Mesenteric fat pad (tissue), 1 donor: ENCODE measurements around a stretch of chr22.

DNA sequence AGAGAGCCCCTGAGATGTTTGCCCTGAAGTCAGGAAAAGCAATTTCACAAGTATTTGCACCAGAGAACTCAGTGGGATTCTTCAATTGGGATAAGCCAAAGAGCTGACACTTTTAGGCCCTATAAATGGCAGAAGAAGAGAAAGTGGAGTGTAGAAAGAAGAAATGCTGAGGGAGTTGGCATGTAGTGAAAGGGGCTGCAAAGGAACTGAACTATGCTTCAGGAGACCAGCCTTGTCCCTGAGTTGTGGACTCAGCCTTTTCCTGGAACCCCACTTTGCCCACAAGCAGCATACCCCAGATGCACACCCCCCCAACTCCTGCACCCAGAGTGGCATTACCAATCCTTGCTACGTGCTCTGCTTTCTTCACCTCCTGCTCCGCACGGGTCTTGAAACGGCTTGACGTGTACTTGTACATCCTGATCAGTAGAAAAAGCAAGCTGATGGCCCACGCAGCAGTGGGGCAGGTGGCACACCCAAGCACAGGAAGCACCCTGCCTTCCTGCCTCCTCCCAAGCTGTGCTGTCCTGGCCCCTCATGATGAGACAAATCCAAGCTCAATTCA, 28.1 kb downstream of the MORC2 start:
- PRO-cap, result no peak

- PRO-cap, result no peak
These were observed 25.3 kb downstream of the MORC2 start for GRCh38 chr22:30943206-30943710.

GRCh38 chr22:31120157-31120496, 2.6 kb upstream of the INPP5J start:
- PRO-cap, result no peak

DNA sequence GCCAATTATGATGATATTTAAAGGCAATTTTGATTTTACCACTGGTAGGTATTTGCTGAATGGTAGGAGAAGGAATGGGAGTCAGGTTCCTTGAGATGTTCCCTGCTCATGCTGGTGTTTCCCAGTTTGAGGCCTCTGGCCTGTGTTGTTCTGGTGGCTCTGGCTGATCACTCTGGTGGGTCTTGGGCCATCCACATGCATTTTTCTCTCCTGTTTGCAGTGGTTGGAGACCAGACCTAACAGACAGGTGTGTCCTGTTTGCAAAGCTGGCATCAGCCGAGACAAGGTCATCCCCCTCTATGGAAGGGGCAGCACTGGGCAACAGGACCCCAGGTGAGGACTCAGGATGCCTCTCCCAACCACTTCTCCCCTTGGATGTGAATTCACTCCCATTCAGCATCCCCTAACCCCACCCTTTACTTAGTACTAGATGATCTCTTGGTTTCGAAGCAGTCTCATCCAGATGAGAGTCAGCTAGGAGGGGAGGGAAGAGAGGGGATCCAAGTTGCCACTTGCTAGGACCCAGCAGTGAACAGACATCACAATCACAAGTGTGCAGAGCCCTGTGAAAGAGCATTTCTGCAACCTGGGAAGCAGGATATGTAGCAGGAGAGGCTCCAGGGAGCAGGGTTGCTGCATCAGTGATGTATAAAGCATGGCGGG, 16.7 kb upstream of the LIMK2 start:
- PRO-cap, result no peak

DNA sequence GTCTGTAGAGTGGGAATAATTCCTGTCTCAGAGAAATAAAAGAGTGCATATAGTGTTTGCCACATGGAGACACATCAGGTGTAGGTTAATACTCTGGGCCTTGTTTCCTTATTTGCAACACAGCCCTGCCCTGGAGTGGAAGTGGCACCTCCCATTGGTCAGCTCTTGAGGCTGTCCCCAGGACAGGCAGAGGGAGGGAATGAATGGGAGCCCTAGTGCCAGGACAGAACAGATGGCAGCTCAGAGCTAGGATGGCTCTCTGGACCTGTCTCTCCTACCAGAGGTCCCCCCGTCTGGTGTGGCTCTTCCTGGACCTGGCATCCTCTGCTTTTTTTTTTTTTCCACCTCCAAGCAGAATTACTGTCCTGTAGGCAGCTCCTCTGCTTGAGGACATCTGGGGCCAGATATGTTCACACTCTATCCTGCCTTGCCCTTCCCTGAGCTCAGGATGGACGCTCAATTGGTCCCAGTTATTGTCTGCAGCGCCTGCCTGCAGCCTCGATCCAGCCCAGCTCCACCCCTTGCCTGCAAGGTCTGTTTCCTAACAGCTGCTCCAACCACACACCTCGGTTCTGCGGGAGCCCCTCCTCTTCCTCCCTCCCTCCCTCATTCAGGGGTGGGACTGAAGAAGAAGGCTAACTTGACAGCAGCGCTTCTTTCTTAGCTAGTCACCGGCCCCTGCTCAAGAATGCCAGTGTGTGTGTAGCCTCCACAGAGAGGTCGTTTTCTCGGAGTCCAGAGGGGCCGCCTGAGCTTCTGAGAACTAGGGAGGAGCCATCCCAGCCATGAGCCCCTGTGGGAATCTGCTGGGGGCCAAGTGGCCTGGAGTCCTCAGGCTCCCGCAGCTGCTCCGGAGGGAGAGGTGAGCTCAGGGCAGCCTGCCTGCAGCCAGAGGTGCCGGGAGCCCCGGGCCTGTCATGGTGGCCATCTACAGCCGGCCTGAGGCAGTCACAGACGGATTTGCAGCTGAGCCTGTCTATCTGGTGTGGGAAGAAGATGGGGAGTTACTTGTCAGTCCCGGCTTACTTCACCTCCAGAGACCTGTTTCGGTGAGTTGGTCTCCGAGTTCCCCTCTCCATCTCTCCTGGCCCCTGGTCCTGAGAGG, 36.0 kb downstream of the LIMK2 start:
- PRO-cap, result no peak

DNA sequence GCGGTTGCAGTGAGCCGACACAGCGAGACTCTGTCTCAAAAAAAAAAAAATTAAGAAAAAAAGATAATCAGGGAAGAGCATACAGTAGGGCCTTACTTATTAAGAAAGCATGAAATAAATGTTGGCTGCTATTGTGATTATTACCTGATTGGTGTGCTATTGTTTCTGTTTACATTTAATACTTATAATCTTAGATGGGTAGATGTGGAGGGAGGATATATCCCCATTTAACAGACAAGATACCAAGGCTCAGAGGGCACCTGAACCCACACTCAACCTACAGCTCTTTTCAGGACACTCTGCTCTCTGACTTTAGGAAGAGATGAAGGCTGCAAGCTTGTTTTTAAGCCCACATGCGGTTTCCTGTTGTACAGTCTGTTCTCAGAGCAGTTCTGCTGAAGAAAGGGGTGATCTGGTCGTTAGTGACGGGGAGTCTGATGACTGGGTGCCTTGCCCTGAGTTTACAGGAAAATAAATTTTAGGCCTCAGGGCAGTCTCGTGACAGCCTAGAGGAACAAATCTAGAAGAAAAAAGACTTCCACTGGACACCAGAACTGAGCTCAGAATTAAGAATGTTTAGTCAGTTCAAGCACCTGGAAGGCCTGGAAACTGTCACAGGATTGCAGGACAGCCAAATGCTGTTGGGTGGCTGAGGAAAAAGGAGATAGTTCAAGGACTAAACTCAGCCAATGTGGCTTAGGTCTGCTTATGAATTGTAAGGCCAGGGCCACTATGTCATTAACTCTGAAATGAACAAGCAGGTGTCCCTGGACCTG, 6.0 kb downstream of the PIK3IP1 start:
- PRO-cap, result no peak

- PRO-cap, result no peak
These were observed 19.5 kb downstream of the PATZ1 start for GRCh38 chr22:31326530-31327212.

DNA sequence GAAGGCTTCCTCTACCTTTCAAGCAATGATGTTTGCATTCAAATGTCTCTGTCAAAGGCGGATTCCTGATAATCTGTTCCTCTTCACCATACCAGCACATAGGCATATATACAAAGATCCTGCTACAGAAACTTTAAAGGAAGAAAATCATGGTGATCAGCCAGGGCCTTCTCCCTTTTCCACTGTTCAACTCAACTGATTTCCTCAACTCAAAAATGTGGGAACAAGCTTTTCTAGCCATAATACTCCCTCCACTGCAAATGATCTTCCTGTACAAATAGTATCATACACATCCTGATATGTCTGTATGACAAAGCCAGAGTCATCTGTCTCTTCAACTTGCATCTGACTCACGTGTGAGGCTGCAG, 13.4 kb downstream of the PATZ1 start:
- PRO-cap, result no peak

DNA sequence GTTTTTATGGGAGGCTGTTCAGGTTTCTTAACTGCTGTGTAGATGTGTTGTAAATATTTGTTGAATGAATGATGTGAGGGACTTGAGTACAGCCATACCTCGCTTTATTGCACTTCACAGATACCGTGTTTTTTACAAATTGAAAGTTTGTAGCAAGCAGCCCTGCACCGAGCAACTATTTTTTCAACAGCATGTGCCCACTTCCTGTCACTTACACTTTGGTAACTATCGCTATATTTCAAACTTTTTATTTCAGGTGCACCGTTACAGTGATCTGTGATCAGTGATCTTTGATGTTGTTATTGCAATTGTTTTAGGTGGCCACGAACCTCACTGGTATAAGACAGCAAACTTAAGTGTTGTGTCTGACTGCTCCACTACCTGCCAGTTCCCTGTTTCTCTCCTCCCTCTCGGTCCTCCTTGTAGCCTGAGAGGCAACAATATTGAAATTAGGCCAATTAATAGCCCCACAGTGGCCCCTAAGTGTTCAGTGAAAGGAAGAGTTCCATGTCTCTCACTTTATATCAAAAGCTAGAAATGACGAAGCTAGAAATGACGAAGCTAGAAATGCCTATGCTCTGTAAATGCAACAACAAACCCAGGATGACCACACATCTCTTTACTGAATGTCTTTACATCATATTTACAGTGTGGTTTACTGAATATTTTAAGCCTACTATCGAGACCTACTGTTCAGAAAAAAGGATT, 946 bp downstream of the SFI1 start:
- PRO-cap, result no peak

DNA sequence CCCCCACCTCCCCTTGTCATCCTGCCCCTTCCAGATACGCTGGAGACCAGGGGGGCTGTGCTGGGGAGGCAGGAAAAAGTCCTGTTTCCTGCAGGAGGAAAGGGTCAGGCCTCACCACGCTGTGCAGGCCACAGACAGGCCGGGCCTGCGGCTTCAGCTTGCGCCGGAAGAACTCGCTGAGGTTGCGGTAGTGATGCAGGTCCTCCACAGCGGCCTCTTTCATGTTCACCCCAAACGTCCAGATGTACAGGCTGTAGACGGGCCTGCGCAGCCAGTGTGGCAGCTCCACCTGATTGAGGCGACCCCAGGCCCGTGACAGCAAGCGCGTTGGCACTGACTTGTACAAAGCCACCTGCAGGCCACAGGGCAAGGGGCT, 40.5 kb downstream of the PISD start:
- PRO-cap, result no peak

DNA sequence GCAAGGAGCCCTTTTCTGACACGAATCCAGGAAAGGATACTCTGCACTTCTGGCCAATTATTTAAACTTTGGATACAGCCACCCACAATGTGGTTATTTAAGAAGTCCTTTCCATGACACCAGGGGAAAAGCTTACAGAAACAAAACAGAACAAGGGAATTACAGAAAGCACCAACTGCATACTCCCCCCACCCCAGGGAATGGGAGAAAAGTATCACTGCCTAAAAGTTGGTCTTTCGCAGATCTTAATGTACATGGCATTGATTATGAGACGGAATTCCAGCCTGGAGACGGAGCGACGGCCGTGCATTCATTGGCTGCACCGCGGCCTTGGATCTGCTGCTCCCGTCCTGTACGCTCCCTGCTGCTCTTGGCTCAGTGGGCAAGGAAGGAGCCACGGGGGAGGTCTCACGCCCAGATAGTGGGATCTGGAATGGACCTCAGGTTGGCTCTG, 19.8 kb upstream of the PISD start:
- PRO-cap, result no peak

GRCh38 chr22:31713602-31714463, 36.1 kb downstream of the PRR14L start:
- PRO-cap, result no peak

DNA sequence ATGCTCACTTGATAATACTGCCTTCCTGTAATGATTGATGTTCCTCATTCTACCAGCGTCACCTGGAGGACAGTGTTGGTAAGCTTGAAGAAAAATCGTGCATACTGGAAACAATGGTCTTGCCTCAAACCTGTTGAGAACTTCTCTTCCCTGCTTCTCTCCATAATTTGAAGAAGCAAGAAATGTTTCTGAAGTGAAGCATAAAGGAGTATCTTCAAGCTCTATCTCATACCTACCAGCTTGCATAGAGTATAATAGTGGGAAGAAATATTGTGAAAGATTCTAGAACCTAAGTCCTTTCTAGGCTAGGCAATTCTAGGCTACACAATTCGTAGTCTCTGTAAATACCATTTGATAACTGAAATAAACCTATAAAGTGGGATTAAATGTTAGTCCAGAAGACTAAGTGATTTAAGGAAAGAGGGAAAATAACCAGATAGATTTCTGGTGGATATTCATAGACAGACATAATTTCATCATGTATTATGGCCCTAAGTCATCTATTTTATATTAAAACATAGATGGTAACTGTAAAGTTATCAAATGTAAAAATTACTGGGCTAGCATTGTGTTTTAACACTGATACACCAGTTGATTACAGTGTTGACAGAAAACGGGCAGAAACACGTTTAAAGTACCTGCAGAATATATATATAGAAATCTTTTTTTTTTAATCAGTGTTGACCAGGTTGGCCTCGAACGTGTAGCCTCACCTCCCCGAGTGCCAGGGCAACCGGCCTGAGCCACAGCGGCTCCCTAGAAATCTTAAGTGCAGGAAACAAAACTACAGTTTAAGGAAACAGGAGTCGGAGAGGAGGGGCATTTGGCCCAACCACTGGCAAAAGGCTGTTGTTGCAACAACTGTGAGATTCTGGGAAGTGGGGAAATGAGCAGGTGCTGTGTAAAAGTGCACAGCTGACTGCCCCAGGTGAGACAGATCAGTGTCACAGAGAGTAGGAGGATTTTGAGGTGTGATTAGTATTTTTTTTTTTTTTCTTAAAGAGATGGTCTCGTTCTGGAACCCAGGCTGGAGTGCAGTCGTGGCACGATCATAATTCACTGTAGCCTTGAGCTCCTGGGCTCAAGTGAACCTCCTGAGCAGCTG, 3.4 kb downstream of the YWHAH start:
- PRO-cap, result no peak

DNA sequence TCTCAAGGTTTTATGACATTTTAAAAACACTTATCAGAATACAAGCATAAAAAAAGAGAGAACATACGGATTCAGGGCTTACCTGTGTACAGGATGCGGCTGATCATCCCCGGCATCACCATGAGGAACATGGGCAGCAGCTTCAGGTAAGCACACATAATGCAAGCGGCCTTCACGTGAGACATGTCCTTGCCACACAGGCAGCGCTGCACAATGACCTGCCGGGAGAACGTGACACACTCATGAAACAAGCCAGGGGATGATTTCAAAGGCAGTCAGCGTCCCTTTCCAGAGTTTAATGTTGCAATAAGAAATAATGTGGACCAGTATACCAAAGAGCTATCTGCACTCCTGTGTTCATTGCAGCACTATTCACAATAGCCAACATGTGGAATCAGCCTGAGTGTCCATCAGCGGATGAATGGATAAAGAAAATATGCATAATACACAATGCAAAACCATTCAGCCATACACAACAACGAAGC, 22.3 kb downstream of the SLC5A4 start:
- PRO-cap, result no peak

DNA sequence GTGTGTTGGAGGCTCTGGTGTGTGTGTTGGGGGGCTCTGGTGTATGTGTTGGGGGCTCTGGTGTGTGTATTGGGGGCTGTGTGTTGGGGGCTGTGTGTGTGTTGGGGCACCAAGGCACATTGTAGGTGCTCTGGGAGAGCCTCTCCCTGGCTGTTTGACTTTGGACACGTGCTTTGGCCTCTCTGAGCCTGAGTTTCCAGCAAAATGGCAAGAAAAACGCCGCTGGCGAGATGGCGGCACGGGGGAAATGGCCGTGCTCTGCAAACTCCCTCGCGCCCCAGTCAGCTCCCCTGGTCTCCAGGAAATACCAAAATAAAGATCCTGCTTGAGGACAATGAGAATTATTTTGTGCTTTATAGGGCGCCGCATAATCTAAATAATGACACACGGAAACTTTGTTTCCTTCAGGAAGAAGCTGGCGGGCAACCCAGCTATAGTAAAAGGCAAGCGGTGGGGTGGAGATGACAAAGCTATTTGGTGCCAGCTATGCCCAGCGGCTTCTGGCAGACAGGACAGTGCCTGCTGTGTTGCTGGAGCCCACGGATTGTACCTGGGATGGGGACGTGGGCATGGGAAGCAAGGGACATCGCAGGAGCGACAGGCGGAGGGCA, 26.4 kb upstream of the RFPL3 start:
- PRO-cap, result no peak

DNA sequence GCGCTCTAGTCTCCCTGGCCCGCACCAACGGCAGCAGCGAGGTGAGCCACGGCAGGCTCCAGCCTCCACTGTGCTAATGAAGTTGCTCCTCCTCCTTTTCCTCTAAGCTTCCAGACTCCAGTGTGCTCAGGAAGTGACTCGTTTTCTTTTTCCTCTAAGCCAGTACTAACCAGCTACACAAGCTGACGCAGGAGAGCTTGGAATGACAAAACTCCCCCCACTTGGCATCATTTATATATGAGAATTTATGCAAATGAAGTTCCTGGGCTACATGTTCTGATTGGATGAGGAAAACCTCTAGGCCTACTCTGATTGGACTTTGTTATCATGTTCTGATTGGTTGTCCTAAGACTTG, 2.8 kb upstream of the RFPL3 start:
- PRO-cap, result unidirectional peak, minus-strand start at position 78 of the sequence

- PRO-cap, result no peak
These were observed 12.5 kb downstream of the FBXO7 start for GRCh38 chr22:32487059-32487509.

DNA sequence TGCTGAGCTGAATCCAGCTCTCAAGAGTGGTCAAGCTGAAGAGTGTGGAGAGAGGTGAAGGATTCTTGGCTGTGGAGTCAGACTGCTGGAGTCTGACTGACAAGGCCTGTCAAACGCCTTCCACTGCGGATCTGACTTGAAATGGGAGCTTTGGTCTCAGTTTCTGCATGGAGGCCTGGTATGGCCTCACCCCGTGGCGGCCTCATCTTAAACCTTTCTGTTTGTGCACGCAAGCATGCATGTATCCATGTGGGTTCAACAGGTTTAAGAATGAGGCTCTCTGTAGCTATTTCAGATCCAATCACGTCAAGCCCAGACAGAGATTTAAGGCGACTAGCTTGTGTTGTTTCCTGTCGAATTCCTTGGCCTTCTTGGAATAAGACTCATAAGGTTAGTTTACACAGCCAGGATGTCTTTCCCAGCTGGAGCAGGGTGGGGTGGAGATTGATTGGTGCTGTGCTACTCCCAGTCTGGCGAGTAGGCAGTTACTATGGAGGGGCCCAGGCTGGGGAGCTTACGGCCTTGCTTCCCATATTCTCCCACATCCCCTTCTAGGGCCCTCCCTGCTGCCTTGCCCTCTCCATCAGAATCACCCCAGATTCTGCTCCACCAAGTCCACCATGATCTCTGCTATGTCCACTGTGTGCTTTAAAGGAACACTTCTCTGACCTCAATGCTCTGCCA, 83.7 kb upstream of the TIMP3 start:
- PRO-cap, result no peak

- PRO-cap, result no peak
These were observed 36.6 kb upstream of the TIMP3 start for GRCh38 chr22:32764724-32765491.

DNA sequence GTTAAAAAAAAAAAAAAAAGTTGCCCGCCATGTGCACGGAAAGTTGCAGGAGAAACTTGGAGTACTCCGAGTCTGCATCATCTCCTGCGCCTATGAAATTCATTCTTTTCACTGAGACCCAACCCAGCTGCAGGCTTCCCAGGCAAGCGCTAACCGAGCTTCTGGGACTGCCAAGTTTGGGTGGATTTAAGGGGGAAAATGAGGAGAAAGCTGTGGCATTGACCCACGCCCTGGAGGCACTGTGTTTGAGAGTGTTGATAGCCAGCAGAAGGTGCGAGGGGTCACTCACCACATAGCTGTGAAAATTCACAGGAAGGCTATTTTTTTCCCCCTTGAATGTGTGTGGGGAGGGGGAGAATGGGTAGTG, 987 bp downstream of the TIMP3 start:
- PRO-cap, result no peak